Skin of body (tissue), 2 donors: ENCODE measurements around the gene MC4R.

DNA sequence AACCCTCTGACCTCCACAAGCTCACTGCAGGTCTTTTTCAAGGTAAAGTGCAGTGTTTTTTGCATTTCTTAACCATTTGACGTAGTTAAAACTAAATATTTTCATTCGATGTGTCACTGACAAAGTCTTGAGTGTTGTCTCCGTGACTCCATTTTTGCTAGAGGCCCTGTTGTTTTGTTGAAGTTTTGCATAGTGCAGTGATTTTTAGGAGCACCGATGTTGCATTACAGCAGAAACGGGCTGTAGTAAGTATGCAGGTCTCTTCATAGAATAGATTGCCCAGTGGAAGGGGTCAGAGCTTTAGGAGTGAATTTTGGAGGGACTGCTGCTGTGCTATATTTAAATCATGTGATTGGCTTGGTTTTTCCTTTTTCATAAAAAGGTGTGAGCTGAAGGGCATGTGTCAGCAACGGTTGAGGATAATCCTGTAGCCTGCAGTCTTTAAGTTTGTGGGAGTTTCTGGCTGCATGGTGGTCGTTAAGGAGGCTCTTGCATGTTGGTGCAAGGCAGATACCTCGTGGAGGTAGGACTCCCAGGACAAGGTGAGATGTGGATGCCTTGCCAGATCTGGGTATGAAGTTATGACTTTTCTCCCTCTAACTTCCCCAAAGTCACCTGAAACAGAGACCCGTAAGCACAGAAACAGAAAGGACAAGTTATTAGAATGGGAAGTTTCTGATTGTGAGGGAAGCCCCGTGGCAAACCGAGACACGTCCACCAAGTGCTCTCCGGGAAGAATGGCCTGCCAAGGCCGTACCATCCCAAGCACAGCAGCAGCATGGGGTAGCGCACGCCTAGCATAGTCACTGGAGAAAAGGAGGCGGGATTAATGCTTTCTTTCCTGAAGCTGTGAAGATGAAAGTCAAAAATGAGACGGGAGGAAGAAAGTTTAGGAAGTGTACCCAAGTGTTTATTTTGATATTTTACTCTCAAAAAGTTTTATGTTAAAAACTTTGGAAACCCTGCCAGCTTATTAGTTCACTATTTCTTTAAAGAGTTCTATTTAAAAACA is 110.4 kb downstream of the ZNF532 start:
- RAMPAGE, long total RNA = no peak

DNA sequence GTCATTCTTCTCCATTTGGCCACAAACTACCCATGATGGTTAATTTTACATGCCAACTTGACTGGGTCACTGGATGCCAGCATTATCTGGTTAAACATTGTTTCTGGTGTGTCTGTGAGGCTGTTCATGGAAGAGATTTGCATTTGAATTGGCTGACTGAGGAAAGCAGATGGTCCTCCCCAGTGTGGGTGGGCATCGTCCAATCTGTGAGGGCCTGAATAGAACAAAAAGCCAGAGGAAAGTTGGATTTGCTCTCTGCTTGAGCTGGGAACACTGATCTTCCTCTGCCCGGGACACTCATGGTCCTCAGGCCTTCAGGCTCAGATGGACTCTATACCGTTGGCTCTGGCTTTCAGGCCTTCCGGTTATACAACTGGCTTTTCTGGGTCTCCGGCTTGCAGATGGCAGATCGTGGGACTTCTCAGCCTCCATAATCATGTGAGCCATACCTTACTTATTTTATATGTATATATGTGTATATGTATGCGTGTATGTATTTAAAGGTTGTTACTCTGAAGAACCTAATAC is 5.8 kb upstream of the CPLX4 start:
- RAMPAGE, long total RNA = no peak

DNA sequence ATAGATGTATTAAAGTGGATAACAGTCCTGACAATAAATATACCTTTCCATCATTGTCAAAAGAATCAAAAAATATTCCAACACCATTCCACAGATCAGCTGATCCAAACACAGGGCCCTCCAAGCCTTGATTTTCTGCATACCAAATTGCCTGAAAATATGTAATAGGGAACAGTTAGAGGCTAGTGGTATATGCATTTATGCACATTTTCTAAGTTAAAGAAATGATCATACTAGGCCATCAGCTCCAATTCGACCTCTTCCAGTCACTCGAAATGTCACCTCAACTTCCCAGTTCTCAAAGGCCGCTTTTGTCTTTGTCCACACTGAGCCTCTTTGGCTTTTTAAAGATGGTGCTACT is 3.8 kb downstream of the LMAN1 start:
- RAMPAGE, long total RNA = no peak

DNA sequence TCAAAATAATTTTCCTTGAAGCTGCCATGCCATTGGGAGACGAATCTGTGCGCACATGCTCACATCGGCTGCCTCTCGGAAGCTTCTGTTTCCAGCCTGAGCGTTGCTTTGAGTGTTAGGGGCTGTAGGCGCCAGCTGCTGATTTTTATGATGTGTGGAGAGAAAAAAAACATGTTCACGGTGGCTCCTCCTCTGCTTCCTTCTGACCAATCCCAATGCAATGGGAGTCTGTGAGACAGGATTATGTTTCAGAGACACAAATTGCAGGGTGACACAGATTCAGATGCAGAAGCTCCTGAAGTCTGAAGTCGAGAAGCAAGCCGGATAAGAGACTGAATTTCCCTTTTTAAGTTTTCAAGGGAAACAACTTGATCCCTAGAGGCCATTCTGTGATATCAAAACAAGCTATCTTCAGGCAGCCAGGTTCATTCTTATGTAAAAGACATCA is at the start of gene MC4R:
Gene MC4R (minus strand): TSS at position 117 of the 448 bp plus-strand sequence.
- RAMPAGE, long total RNA = no peak

DNA sequence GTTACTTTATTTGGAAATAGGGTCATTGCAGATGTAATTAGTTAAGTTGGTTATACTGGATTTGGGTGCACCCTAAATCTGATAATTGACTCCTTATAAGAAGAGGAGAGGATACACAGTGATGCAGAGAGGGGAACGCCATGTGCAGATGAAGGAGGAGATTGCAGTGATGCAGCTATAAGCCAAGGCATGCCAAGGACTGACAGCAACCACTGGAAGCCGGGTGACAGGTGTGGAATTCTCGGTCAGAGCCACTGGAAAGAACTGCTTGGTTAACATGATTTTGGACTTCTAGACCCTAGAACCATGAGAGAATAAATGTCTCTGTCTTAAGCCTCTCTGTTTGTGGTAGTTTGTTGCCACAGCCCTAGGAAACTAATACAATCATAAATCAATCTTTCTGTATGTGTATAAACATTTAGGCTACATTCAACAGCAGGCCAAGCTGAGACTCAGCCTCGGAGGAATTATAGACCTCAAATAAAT is 403.2 kb upstream of the CDH20 start:
- RAMPAGE, long total RNA = no peak

DNA sequence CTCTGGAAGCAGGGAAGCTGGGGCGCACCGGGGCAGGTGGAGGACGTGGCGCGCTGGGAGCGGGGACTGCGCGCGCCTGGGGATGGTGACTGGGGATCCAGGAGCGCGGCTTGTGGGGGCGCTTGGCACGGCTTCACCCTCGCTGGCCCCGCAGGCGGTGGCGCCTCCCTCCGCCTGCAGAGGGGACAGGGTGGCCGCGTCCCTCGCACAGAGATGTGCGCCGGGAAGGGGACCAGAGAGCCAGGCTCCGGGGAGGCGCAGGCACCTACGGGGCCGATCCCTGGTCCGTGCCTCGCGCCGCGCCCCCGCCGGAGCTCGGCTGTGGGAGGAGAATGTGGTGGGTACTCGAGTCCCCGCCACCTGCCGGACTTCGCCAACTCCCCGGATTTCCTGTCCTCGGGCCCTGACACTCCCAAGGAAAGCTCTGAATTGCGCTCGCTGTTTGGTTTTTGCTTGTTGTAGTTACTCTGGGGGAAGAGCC is 871 bp downstream of the CDH20 start:
- RAMPAGE, long total RNA = no peak

- RAMPAGE, long total RNA = no peak
Observed at GRCh38 chr18:61493965-61494229, 160.7 kb downstream of the CDH20 start.

DNA sequence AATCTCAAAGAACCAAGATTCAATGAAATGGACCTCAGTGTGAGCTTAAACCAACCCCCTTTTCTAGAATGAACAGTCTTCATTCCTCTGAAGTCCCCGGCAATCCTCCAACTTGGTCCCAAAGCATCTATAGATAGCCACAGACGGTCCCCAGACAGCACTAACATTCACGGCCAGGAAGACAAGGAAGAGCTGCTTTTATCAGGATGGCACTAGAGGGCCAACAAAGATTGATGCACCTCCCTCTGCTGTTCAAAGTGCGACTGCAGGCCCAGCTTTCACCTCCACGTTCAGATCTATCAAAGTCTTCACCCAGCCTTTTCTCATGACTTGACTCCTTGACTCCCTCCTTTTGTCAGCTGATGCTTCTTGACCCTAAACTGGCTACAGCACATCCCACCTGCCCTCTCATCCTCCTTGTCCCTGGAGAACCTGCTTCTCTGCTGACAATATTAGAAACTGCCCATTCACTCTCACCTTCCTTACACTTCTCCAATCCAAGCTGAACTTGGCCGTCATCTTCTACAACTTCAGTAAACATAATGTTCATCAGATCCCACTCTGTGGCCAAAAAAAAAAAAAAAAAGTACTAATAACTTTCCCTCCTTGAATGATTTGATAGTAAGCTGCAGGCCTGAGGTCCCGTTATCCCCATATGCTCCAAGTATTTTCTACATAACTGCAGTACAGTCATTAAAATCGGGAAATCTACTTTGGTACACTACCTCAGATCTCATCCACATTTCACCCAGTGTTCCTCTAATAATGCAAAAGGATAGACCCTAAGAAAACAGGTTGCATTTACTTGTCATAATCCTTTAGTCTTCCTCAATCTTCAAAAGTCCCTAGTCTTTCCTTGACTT is 54.1 kb downstream of the RNF152 start:
- RAMPAGE, long total RNA = no peak

DNA sequence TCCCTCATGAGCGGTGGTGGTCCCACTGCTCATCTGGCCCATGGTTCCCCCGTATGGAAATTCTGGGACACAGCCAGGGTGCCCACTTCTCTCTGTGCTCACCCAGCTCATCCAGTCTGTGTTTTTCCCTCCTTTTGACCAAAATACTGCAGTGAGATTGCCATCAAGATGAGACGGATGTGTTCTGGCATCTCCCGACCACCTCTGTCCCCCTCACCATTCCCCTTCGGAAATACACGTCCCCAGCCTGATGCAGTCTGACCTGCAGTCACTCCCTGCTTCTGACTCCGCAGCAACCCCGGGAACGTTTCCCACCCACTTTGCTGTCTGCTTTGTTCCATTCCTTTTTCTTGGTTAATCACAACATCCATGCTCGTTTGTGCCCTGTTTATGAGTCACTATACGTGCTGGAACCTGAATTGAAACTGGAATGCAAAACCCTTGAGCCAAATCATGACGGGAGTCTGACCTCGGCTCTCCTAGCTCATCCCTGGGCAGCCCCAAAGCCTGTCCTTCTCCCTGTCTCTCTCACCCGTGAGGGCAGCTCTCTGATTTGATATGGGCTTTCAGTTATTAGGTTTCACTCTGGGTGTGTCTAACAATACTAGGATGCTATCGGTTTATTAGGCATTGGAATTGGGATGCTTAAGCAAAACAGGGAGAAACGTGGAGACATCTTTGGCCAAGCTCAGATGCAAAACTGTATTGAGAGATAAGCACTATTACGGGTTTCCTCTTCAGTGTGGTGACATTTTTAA is 57.1 kb upstream of the RNF152 start:
- RAMPAGE, long total RNA = no peak

DNA sequence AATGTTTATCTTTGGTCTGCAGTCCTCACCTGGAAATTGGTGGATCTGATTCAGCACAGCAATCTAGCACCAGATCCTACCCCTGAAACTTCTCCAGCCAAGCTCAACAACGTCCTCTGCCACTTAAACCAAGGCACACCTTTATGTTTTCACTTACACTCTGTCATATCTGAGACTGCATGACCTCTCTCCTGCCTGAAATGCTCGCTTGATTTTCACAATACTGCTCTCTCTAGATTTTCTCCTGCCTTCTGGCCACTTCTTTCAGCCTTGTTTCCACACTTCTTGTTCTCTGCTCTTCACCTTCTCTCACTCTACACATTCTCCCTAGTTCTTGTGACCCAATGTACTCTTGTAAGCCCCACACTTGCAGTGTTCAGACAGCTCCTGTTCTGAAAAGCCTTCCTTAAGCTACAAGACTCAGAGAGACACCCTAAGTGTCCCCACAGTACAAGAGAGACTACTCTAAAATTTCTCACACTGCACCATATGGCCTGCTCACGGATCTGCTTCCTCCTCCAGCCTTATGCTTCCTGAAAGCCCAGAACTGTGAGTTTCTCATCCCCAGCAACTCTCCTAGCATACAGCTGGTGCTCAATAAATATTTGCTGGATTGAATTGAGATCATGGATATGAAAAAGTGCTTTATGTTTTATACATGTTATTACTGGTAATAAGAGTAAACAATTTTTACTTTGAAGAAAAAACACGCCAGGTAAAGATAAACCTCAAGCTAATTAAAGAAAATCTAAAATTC is 118.2 kb downstream of the PIGN start:
- RAMPAGE, long total RNA = no peak

DNA sequence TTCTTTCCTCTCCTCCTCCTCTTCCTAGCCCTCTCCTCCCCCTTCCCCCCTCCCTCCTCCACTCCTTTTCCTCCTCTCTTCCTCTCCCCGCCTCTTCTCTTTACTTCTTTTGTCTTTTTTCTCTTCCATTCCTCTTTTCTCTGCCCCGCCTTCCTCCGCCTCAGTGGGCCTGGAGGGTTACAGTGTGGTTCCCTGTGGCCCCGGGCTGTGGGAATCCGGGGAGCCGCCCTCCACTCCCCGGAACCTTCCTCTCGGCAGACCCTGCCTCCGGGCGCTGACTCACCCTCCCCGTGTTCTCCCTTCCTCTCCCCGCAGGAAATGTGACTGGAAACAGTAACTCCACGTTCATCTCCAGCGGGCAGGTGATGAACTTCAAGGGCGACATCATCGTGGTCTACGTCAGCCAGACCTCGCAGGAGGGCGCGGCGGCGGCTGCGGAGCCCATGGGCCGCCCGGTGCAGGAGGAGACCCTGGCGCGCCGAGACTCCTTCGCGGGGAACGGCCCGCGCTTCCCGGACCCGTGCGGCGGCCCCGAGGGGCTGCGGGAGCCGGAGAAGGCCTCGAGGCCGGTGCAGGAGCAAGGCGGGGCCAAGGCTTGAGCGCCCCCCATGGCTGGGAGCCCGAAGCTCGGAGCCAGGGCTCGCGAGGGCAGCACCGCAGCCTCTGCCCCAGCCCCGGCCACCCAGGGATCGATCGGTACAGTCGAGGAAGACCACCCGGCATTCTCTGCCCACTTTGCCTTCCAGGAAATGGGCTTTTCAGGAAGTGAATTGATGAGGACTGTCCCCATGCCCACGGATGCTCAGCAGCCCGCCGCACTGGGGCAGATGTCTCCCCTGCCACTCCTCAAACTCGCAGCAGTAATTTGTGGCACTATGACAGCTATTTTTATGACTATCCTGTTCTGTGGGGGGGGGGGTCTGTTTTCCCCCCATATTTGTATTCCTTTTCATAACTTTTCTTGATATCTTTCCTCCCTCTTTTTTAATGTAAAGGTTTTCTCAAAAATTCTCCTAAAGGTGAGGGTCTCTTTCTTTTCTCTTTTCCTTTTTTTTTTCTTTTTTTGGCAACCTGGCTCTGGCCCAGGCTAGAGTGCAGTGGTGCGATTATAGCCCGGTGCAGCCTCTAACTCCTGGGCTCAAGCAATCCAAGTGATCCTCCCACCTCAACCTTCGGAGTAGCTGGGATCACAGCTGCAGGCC is 59.7 kb downstream of the TNFRSF11A start:
- RAMPAGE, long total RNA = no peak

DNA sequence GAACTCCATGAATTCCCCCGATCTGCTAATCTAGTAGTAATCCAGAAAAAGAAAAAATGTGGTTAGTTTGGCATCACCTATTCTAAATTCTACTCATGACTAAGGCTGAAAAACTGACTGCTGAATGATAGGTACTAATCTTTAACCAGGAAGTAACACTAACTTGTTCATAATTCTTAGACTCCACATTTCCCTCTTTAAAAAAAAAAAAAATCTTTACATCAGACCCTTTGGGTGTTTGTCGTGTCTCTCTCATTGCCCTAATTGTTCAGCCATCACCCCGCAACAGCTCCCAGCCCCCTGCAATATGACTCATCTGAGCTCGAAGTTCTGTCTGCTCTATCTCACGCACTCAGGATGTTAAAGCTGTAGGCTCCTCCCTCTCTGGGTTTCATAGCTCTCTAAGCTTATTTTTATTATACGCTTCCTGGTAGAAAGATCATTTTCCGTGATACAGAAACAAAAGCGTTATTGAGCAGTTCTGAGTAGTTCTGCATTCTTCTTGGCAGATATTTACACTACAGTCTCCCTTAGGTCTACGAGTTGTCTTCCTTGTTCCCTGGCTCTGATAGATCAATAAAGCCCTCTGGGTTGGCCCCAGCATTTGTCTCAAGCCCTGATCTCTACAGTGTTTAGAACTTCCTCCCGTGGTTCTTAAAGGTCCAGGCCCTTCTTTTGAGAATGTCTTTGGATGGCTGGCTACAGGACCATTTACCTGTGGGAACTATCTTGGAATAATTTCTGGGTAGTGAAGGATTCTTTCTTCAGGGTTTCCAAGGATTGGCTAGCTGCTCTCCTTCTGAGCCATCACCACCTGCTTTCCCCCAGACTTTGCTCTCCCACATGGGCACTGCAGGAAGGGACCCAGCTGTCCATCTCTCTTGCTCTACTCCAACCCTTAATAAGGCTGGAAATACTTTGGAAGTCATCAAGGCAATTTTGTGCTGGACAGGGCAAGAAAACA is 95.7 kb downstream of the TNFRSF11A start:
- RAMPAGE, long total RNA = no peak

DNA sequence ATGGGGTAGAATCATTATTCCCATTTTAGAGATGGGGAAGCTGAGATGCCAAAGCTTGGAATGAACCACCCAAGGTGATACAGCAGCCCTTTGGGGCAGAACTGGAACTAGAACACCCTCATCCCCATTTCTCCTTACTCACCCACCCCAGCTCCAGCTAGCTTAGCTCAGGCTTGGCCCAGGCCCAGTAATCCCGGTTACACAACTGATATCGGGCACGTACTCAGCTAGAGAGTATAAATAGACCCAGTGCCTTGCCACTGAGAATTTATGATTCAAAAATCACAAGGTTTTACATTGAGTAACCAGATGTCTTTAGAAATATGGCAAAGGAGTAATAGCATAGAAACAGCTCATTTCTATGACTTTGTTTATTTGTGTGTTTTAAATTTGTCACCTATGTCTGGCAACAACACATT is 85.7 kb upstream of the ZCCHC2 start:
- RAMPAGE, long total RNA = no peak

GRCh38 chr18:62437523-62438439 is 85.0 kb upstream of the ZCCHC2 start:
- RAMPAGE, long total RNA = no peak

DNA sequence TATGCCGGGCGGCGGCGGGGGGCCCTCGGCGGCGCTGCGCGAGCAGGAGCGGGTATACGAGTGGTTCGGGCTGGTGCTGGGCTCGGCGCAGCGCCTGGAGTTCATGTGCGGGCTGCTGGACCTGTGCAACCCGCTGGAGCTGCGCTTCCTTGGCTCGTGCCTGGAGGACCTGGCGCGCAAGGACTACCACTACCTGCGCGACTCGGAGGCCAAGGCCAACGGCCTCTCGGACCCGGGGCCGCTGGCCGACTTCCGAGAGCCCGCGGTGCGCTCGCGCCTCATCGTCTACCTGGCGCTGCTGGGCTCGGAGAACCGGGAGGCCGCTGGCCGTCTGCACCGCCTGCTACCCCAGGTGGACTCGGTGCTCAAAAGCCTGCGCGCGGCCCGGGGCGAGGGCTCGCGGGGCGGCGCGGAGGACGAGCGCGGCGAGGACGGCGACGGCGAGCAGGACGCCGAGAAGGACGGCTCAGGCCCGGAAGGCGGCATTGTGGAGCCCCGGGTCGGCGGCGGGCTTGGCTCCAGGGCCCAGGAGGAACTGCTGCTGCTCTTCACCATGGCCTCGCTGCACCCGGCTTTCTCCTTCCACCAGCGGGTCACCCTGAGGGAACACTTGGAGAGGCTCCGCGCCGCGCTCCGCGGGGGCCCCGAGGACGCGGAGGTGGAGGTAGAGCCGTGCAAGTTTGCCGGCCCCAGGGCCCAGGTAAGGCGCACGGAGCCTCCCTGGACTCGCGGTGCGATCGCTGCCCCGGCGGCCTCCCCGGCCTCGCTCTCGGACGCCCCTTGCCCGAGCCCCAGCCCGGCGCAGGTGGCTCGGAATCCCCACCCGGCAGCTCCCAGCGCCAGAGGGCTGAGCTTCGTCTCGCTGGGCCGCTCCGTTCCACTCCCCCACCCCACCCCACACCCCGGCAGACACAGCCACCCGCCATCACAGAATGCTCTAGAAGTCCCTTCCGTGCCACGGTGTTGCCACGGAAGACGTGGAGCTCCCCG is 1.1 kb downstream of the ZCCHC2 start:
- RAMPAGE, long total RNA = no peak

GRCh38 chr18:62559656-62560363 is 37.0 kb downstream of the ZCCHC2 start:
- RAMPAGE, long total RNA = no peak

DNA sequence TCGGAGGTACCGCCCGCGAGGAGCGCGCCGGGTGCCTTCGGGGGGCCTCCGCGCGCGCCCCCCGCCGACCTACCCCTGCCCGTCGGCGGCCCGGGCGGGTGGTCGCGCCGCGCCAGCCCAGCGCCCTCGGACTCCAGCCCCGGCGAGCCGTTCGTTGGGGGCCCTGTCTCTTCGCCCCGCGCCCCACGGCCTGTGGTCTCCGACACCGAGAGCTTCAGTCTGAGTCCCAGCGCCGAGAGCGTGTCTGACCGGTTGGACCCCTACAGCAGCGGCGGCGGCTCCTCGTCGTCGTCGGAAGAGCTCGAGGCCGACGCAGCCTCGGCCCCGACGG is 1.1 kb downstream of the PHLPP1 start:
- RAMPAGE, long total RNA = no peak

GRCh38 chr18:62758668-62759294 is 43.4 kb downstream of the PHLPP1 start:
- RAMPAGE, long total RNA = no peak

DNA sequence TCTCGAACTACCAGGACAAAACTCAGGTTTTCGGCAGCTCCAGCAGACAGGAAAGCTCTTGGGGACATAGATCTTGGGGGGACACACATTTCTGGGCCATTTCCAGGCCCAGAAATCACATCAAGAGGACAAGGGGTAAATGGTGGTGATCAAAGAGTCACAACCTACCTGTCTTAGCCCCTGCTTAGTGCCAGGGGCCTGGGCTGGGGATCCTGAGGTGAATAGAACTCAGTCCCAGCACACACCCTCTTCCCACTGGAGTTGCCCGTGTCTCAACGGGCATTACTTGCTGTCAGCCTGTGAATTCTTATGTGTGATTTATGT is 261.3 kb downstream of the BCL2 start:
- RAMPAGE, long total RNA = no peak

- RAMPAGE, long total RNA = no peak
Observed at GRCh38 chr18:63100085-63100841, 219.3 kb downstream of the BCL2 start.